ENCODE measurements around the genes LTA4H and NEDD1.

- PRO-cap = no peak
- RAMPAGE, long total RNA, 2 experiments = no peak in any of the 2 experiments
Measured at GRCh38 chr12:95380074-95380735, 93.7 kb upstream of the METAP2 start.

DNA sequence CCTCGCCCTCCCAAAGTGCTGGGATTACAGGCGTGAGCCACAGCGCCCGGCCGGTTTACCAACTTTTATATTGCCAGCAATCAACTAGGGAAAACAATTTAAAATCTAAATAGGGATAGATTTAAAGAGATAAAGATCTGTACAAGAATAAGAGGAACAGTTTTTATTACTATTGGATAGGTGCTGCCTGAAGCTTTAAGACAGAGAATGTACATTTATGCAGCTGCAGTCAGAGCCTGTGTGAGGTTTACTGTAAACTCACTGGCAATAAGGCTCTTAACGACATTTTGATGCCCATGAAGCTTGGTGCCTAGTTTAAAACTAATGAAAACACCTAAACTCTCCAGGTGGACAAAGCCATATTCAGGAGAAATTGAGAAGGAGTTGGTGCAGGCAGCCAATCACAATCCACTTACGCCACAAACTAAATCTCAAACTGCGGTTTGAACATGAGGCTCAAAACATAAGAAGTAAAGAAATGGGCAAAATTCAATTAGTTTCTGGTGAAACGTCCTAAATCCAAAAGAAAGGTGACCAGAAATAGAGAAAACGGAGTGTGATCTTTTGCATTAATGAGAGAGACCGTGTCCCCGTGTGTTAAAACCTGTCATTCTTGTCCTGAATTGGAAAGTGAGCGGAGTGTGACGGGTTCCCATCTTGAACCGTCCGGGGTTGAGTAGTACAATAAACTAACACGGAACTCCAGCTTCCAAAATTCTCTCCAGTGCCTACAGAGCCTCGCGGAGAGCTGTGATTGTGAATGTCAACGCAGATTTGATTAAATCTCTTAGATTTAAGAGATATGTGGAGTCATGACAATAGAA lies 835 bp upstream of the METAP2 start:
- PRO-cap = bidirectional peak, plus-strand start at position 712 of the sequence, minus-strand start at position 686 of the sequence
- RAMPAGE, long total RNA, 2 experiments = no peak in any of the 2 experiments

- PRO-cap = no peak
- RAMPAGE, long total RNA, 2 experiments = no peak in any of the 2 experiments
Measured at GRCh38 chr12:95548074-95548632, 3.1 kb downstream of the USP44 start.

DNA sequence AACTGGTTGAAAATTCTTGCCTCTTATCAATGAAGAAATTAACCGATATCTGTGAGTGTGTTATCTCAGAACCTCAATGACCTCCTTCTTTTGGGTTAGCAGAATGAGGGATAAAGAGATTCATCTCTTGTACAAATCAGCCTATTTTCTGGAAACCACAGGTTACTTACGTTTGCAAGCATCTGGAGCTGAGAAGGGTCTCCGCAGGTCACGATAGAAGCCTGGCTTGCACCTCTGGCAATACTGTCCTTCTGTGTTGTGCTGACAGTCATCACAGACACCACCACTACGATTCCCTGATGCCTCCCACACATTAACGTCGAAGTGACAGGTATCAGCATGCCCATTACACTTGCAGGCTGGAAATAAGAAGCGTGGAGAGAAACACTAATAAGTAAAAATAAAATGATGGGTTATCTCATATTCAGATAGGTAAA lies 80.3 kb downstream of the NTN4 start:
- PRO-cap = no peak
- RAMPAGE, long total RNA, 2 experiments = no peak in any of the 2 experiments

GRCh38 chr12:95736684-95737173 lies 53.8 kb downstream of the NTN4 start:
- PRO-cap = no peak
- RAMPAGE, long total RNA, 2 experiments = no peak in any of the 2 experiments

DNA sequence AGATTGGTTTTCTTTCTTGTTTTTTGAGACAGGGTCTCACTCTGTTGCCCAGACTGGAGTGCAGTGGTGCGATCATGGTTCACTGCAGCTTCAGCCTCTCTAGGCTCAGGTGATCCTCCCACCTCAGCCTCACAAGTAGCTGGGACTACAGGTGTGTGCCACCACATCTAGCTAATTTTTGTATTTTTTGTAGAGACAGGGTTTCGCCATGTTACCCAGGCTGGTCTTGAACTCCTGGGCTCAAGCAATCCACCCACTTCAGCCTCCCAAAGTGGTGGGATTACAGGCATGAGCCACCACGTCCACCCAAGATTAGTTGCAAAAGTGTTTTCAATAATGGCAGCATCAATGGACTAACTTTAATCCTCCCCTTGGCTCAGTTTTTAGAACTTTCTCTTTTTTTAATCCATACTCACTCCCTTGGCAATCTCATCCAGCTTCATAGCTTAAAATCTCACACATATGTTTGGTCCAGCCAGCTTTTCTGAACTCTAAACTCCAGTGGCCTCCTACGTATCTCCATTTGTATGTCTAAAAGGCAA lies 18.5 kb downstream of the NTN4 start:
- PRO-cap = no peak
- RAMPAGE, long total RNA, 2 experiments = no peak in any of the 2 experiments

- PRO-cap = bidirectional peak, plus-strand start at chr12:95790263, minus-strand start at chr12:95790180
- RAMPAGE, long total RNA, 2 experiments = no peak in any of the 2 experiments
Measured at GRCh38 chr12:95789969-95790488, 535 bp downstream of the NTN4 start.

- PRO-cap = no peak
- RAMPAGE, long total RNA, 2 experiments = no peak in any of the 2 experiments
Measured at GRCh38 chr12:95995300-95996195, 596 bp downstream of the HAL start.

DNA sequence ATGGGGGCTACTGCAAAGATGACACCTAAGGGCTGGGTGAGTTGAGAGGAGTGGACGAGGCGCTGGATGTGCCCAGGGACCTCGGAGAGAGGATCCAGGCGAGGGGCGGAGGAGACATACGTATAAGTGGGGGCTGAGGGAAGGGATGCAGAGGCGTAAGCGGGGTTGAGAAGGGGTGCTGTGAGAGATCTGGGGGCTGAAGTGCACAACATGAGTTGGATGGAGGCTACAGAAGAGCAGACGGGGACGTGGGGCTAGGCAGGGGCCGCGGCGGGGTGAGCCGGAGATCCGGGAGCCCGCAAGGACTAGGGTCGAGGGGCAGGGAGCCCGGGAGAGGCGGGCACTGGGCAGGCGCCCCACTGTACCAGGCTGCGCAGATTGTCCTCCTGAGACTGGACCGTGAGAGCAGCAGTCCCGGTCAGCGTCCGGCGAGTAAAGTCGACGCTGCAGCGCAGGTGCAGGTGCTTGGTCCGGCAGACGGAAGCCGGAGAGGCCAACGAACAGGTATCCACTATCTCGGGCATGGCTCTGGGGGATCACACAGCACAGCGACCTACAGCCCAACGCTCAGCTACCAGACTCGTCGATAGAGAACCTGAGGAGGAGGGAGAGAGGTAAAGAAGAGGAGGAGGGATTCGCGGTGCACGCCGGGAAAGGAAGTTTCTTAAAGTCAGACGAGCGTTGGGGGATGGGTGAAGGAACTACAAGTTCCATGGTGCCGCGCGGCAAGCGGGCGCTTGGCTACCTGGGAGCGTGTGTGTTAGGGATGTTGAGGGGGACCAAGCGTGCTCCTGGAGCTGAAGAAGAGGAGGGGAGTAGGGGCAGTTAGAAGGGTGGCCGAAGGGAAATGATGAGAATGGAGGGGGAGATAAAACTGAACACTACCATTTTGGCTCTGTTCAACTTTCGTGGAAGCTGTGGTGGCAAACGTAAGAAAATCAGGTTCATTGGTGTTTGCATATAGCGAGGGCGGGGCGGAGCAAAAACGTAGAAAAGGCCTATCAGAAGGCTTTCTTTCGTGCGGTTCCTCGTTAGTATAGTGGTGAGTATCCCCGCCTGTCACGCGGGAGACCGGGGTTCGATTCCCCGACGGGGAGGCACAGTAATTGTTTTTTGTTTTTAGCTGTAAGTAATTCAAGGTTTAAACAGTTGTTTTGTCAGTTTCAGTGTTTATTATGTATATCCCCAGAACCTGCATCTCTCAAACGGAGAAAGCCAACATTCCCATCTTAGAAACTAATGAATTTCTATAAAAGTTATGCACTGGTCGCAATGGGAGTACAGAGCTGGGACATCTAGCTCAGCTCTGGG lies at the start of gene LTA4H:
LTA4H (minus strand) TSS at position 592 of the 1,311 bp plus-strand sequence.
- PRO-cap = bidirectional peak, plus-strand start at position 754 of the sequence, minus-strand start at position 588 of the sequence
- RAMPAGE, long total RNA, 2 experiments = start-site peak on the minus strand in 2 of 2 experiments, centred at positions 587 to 590 of the sequence, 257 to 650 reads per replicate

DNA sequence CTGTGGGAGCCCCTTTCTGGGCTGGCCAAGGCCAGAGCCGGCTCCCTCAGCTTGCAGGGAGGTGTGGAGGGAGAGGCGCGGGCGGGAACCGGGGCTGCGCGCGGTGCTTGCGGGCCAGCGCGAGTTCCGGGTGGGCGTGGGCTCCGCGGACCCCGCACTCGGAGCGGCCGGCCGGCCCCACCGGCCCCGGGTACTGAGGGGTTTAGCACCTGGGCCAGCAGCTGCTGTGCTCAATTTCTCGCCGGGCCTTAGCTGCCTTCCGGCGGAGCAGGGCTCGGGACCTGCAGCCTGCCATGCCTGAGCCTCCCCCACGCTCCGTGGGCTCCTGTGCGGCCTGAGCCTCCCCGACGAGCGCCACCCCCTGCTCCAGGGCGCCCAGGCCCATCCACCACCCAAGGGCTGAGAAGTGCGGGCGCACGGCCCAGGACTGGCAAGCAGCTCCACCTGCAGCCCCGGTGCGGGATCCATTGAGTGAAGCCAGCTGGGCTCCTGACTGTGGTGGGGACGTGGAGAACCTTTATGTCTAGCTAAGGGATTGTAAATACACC lies 73.5 kb upstream of the LTA4H start:
- PRO-cap = no peak
- RAMPAGE, long total RNA, 2 experiments = no peak in any of the 2 experiments

GRCh38 chr12:96208368-96209764 lies 14.7 kb downstream of the ELK3 start:
- PRO-cap = no peak
- RAMPAGE, long total RNA, 2 experiments = no peak in any of the 2 experiments

DNA sequence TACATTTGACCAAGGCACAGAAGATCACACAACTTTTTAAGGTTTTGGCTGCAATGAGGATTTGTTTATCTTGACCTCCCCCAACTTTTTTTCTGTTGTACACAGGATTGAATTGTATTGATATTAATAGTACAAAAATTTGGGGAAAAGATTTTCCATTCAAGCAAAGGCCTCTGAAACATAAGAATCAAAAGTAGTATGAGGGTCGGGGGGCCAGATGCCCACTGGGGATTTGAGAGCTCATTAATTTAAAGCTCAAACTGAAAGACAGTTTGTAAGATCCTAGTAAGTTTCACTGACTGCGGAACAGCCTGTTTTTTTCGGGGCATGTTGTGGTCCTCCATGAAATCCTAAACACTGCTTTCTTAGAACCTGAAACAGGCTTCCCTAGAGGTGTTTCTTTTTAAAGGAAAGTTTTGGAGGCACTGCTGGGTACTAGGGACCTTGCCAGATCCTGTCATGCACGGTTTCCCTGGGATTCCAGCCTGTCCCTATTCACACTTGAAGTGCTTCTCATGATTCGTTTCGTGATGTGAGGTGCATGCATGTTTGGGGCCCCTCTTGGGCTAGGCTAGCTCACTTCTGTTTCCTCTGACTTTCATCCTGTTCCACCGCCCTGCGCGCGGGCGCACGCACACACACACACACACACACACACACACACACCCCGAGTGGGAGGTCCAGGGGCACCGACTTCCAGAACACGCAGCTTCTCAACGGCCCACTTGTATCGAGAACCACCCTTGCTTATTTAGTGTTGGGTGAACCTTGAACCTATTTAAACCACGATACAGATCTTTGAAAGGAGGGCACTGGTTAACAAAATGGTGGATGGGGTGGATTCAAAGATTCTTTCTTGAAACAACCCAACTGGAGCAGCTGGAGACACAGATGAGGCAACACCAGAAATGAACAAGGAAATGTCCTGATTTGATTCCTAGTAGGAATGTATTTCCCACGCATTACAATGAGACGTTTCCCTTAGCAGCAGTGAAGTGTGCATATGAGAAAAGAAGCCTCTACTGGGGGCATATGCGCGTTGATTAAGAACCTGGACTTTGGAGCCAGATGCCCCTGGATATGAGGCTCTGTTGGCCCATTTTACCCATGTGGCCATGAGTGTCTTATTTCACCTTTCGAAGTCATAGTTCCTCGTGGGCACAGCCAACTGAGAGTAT lies 16.1 kb downstream of the ELK3 start:
- PRO-cap = no peak
- RAMPAGE, long total RNA, 2 experiments = no peak in any of the 2 experiments

GRCh38 chr12:96241634-96242353 lies 47.6 kb downstream of the ELK3 start:
- PRO-cap = no peak
- RAMPAGE, long total RNA, 2 experiments = no peak in any of the 2 experiments

DNA sequence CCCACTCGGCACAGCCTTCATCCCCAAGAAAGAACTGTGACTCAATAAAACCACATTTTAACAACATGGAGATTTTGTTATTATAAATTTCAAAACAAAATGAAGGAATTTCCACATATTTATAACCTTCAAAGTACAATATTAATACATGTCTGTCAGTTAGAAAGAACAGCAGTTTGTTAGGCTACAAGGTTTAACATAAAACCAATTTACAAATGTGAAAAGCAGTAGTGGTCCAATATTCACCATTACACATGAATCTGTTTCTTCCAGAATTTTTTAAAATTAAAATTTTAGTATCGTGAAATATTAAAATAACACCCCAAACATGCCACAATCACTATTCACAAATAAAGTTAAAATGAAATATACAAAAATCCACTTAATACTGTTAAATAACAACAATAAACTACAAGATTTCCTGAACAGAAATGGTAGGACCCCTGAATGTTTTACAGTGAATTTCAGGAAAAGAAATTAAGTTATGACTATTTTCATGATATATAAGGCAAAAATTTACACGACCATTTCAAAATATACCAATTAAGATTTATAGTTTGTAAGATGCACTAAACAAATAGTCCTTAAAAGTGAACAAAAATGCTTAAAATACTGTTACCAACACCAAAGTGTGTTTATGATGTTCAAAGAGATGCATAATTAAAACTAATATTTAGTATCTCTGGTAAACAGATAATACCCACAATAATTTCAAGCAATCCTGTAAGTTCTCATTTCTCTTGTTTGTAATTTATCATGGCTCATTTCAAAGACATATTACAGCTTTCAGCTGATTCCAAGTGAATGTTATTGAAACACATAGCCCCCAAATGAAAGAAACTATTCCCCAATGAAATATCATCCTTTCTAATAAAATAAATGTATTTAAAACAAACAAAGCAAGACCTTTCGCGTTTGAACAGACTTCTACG lies 84.6 kb downstream of the ELK3 start:
- PRO-cap = no peak
- RAMPAGE, long total RNA, 2 experiments = no peak in any of the 2 experiments

DNA sequence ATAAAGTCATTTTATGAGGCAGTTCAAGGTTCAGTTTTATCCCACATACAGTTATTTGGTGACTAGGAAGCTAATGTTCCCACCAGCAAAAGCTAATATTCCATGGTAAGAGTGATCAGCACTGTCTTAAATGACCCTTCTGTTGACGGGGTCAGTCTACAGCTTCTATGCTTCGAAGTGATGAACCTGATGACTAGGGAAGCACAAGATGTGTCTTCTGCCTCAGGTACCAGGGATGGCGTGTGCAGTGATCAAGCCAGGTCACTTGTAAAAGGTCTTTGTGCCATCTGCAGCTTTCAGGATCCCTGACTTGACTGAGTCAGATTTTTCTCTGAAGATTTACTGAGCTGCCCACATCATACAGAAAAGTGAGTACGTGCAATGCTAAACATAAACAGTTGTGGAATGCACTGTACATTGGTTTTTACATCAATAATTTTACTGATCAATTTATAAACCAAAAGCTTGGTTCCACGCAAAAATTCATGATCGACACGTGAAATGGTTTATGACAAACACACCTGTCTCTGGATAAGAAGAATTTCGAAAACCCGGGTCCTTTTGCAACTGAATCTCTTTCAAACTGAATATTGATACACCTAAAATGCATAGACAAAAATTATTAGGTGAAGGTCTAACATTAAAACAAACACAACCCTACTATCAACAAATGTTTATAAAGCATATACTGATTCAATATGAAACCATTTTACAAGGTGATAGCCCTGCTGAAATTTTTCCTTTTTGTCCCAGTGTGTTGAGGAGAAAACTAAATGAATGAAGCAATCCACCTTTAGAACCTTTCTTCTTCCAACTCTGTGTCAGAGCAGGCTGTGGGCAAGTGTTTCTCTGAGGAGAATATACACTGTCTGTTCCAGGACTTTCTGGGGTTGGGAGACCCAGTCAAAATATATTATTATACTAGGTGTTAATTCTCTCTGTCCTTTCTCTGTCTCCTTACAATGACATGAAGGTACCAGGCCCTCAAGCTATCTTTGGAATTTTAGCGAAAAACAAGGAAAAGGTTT lies 86.4 kb downstream of the ELK3 start:
- PRO-cap = no peak
- RAMPAGE, long total RNA, 2 experiments = no peak in any of the 2 experiments

- PRO-cap = no peak
- RAMPAGE, long total RNA, 2 experiments = no peak in any of the 2 experiments
Measured at GRCh38 chr12:96436256-96436780, 36.1 kb upstream of the CDK17 start.

DNA sequence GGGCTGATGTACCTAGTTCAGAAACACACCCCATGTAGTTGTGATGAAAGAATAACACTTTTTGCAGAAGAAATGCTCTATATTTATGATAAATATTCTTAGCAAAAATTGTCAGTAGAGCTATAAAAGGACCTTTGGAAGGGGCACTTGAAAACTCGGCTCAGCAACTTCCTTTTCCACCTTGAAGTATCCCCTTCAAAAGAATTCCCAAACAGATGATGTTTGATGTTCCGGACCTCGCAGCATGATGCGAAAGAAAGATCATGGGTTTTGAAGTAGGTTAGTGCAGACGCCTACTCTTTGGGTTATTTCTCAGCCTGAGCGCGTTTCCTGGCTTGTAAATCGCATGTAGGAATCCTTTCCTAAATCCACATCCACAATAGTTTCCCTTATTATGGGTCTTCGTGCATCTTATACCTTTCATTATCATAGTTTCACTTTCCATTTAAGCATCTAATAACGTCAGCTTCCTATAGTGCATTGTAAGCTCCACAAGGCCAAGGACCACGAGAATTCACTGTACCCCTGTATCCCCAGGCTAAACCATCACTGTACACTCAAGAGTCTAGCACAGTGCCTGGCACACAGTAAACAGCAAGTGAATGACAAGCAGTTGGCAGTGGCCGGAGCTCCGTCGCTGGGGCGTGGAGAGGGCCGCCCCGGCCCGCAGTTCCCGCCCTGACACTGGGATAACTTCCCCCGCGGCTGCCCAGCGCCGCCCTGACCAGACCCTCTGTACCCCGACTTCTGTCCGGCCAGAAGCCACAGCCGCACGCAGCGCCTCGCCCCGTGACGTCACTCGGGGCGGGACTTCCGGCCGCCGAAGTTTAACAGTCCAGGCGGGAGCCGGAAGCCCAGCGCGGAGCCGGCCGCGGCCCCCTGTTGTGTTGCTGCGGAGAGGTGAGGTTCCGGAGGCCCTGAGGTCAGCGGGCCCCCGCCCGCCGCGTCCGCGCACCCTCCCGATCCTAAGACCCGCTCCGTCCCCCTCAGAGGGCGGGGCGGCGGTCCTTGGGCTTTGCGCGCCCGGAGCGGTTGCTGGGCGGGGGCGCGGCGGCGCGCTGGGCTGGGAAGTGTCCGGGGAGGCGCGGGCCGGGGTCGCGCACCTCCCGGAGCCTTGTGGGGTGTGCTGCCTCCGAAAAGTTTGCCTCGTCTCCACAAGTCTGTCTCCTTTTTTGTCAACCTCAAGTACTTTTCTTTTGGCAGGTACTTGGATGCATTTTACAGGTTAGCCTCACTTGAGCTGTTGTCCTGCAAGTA lies at the start of gene NEDD1:
NEDD1 (plus strand) TSS at position 857 of the 1,257 bp plus-strand sequence.
- PRO-cap = bidirectional peak, plus-strand start at position 833 of the sequence, minus-strand start at position 801 of the sequence; bidirectional peak, plus-strand start at position 1,042 of the sequence, minus-strand start at position 1,007 of the sequence
- RAMPAGE, long total RNA, 2 experiments = start-site peak on the plus strand in 2 of 2 experiments, centred at positions 859 to 1,068 of the sequence, 16 to 408 reads per replicate

GRCh38 chr12:97464591-97465917 lies 558.0 kb downstream of the NEDD1 start:
- PRO-cap = no peak
- RAMPAGE, long total RNA, 2 experiments = no peak in any of the 2 experiments

DNA sequence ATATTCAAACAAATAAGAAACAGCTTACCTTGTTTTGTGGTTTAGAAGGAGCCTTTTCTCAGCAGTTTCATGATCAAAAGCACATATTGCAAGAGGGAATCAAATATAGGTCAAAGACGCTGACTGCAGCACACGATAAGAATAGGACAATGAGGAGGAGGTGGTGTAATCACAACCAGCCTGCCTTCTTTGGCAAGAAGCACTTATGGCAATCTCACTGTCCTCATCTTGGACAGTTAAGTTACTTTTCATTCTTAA lies 759.1 kb upstream of the TMPO start:
- PRO-cap = no peak
- RAMPAGE, long total RNA, 2 experiments = start-site peak on the minus strand in 1 of 2 experiments, centred at position 97 of the sequence, 70 reads per replicate

DNA sequence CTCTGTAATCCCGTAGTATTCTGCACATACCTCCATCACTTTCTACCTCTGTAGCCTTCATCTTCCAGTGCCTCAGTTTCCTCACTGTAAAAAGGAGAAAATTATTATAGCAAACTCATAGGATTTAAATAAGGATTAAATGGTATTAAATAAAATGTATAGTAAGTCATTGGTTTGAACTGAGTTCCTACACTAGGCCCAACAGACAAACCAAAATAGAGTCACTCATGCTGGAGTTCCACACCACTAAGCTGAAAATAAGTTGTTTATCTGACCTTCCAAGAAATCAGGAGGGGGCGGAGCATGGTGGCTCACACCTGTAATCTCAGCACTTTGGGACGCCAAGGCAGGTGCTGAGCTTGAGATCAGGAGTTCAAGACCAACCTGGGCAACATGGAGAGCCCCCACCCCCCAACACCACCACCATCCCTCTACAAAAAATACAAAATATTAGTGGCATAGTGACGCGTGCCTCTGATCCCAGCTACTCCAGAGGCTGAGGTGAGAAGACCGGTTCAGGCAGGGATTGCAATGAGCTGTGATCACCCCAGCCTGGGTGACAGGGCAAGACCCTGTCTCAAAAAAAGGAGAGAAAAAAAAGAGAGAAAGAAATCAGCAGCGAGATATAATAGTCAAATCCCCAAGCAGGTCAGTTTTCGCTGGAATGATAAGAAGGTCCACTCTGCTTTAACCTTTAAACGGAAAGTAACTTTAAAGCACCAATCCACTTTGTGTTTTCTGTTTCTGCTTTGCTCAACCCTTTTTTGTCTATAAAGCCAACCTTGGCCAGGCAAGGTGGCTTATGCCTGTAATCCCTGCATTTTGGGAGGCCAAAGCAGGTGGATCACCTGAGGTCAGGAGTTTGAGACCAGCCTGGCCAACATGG lies 21.7 kb upstream of the TMPO start:
- PRO-cap = no peak
- RAMPAGE, long total RNA, 2 experiments = no peak in any of the 2 experiments

All from prostate gland (tissue), 2 donors.